Body of pancreas (tissue), 2 donors: ENCODE measurements around the genes CDKAL1, NRSN1 and DCDC2.

DNA sequence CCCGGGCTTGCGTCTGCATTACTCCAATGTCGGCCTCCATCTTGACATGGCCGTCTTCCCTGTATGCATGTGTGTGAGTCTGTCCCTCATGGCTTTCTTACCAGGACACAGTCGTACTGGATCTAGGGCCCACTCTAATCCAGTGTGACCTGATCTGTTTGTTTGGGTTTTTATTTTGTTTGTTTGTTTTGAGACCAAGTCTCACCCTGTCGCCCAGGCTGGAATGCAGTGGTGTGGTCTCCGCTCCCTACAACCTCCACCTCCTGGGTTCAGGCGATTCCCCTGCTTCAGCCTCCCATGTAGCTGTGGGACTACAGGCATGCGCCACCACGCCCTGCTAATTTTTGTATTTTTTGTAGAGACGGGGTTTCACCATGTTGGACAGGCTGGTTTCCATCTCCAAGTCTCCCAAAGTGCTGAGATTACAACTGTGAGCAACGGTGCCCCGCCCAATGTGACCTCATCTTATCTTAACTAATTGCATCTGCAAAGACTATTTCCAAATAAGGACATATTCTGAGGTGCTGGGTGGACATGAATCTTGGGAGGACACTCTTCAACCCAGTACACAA, 73.2 kb downstream of the MBOAT1 start:
- PRO-cap = no peak
- RAMPAGE, long total RNA, 2 experiments = no peak in any of the 2 experiments

DNA sequence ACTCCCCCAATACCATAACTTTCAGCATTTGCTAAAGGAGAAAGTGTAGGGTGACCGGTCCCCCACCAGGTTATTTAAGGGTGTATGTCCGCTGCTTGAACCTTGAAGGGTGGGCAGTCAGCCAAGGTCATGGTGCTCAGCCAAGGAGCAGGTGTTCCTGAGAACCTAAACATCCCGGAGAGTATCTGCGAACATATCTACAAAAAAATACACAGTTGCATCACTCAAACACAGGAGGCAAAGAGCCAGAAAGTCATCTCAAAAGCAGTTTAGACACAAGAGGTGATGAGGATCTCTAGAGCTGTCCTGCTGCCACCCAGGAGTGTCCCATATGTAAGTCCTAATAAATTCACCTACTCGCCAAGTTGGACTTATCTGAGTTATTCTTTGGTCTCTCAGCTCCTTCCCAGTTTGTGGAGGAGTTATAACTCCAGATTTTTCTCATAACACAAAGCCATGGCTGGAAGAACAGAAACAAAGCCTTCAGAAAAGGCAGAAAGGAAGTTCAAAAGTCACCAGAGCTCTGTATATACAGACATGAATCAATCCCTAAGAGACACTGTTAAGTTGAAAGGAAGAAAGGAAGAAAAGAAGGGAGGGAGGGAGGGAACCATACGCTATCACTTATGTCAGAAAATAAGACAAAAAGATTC, 11.4 kb downstream of the MBOAT1 start:
- PRO-cap = no peak
- RAMPAGE, long total RNA, 2 experiments = no peak in any of the 2 experiments

DNA sequence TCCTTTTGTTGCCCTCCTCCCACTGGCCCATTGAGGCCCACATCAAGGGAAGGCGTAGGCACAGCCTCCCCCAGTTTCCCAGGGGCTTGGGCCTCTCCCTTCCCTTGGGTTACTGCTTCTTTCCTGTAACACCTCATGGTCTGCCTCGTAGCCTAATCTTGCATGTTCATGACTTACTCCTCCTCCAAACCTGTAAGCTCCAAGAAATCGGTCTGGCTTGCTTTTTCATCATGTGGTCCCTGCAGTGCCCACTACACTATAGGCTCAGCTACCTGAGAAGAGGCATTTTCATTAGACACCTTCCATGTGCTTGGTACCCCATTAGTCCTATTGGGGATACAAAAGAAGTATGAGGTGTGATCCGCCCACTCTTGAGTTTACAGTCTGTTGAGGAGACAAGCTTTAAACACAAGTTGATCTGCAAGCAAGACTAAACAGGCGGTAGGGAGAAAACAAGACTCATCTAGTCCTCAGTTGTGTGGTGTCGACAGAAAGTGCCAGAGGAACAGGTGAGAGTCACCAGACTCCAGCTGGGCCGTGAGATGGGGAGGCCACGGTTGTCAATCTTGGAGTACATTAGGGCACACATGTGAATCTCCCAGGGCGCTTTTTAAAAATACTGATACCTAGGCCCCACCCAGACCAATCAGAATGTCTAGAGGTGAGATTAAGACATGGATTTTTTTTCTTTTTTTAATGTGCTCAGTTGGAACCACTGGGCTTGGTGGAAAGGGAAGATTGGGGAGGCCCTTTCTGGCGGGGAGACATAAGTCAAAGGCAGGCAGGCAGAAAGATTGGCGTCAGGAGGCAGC, 10.2 kb downstream of the E2F3 start:
- PRO-cap = no peak
- RAMPAGE, long total RNA, 2 experiments = no peak in any of the 2 experiments

DNA sequence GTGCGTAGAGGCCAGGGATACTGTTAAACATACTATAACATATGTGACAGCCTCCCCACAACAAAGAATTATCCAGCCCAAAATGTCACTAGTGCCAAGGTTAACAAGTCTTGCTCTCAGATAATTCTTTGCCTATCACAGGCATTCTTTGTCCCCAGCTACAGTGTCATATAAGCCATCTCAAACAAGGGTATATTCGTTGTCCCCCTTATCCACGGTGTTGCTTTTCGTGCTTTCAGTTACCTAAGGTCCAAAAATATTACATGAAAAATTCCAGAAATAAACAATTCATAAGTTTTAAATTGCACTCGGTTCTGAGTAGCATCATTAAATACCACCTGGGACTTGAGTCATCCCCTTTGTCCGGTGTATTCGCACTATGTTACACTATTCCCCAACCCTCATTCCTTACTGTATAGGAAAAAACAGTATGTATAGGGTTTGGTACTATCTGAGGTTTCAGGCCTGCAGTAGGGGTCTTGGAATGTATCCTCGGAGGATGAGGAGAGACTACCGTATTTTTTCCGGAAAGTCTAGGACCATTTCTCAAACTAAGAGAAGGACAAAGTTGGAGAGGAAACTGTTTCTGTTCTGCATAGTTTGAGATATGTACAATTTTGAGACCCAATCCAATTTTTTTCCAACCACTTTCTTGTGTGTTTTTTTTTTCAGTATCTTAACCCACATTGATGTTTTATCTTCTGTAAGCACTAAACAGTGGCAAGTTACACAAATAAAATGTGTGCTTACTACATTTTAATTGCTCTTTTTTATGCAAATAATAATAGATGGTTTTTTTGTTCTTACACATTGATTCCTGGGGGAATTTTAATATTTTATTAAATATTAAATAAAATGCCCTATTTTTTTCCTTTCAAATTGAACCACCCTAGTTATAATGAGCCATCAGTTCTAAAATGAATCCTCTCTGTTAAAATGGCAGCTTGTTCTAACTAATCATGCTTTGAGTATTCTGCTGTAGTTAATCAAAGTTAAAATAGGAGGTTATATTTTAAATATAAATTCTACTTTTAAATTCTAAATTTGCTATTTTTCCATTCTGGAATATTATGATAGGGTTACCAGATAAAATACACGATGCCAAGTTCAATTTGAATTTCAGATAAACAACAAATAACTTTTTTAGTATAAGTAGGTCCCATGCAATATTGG, 27.8 kb downstream of the E2F3 start:
- PRO-cap = no peak
- RAMPAGE, long total RNA, 2 experiments = no peak in any of the 2 experiments

DNA sequence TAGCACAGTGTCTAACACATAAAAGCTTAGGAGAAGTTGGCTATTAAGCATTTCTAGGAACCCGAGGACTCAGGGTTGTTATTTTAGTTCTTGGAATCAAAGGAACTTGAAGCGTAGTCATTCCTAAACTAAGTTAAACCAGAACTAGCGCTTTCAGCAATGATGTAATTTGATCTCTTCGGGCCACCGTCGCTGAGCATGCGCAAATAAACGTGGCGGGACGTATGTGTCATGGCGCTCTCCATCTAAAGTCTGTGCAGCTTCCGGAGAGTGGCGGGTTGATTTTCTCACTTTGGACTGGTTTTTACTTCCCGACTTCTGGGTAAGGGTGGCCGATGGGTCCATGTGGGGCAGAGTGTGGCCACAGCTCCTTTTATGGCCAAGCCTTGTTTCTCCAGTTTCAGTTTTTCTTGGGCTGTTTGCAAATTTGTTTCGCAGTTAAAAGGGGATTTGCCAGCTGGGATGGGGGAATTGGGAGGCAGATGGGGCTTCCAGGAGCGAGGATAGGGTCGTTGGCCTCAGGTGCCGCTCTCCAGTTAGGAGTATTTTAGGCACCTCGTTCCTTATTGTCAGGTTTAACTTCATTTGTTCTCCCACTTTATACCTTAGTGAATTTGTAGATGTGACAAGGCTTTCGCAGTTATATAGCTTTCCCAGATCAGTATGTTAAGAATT, at the start of gene CDKAL1:
TSS of gene CDKAL1 (plus strand) at position 205 of the 675 bp plus-strand sequence.
- PRO-cap = unidirectional peak, plus-strand start at position 205 of the sequence
- RAMPAGE, long total RNA, 2 experiments = start-site peak on the plus strand in 2 of 2 experiments, centred at positions 224 to 248 of the sequence, 93 to 97 reads per replicate

GRCh38 chr6:21263445-21264180, 329.9 kb upstream of the SOX4 start:
- PRO-cap = no peak
- RAMPAGE, long total RNA, 2 experiments = no peak in any of the 2 experiments

- PRO-cap = no peak
- RAMPAGE, long total RNA, 2 experiments = no peak in any of the 2 experiments
Measured at GRCh38 chr6:21438589-21438974, 155.0 kb upstream of the SOX4 start.

GRCh38 chr6:21596831-21597063, 3.2 kb downstream of the SOX4 start:
- PRO-cap = bidirectional peak, plus-strand start at chr6:21596916, minus-strand start at chr6:21596919
- RAMPAGE, long total RNA, 2 experiments = no peak in any of the 2 experiments

DNA sequence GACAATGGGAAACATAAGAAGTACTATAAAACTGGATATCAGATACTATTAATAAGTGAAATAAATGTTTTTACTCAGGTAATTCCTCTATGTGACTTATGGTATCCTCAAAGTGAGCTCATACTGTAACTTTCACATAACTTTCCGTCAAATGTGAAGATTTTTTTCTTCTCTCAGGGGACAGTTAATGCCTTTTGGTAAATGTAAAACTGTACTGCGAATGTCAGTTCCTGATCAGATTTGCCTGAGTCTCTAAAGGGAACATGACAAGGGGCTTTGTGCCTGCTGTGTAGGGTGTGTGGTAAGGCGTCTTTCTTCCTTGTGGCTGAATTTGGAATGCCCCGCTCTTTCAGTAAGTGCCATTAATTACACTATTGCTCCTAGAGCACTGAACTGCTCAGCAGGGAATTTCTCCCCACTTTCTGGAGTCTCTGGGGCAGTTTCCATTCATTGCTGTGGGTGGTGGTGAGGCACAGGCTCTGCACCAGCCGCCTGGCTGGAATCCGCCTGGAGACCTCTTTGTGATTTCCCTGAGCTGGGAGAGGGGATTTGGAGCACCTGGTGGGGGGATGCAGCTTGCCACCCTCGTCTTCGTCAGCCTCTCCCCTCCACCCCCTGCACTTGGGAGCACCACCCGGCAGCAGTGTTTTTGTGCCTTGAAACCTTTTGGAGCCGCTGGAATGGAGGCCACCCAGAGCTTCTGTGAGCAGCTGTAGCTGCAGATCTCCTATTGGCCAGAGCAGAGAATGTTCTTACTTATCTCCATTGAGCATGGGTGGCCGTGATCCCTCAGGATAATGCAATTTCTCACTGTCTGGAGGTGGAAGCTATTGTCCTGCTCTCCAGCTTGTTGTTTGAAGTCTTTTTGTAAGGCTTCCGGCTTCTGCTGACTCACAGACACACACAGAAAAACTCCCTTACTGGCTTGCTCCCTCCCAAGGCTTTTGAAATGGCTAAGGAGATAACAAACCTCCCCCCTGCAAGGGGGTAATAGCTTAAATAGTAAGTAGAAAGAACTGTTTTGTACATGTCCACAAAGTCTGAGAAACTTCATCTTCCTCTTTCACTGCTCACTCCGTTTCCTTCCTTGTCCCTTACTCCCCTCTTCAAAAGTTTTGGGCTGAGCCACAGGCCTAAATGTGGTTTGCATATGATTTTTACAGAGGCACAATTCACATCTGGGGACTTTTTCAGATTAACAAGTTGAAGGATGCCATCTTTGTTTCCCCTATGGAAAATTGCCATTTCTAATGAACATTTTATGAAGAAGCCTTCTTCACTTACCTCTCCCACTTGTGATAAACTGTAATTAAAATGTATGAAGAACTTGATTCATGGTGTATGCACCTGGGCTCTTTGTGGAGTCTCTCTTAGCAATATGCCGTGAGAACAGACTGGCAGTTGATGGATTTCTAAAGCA, 271.3 kb downstream of the PRL start:
- PRO-cap = no peak
- RAMPAGE, long total RNA, 2 experiments = no peak in any of the 2 experiments

- PRO-cap = no peak
- RAMPAGE, long total RNA, 2 experiments = no peak in any of the 2 experiments
Measured at GRCh38 chr6:22071611-22072109, 225.2 kb downstream of the PRL start.

- PRO-cap = no peak
- RAMPAGE, long total RNA, 2 experiments = no peak in any of the 2 experiments
Measured at GRCh38 chr6:22709798-22710154, 140.4 kb downstream of the HDGFL1 start.

GRCh38 chr6:23210579-23210982, 641.2 kb downstream of the HDGFL1 start:
- PRO-cap = no peak
- RAMPAGE, long total RNA, 2 experiments = no peak in any of the 2 experiments

DNA sequence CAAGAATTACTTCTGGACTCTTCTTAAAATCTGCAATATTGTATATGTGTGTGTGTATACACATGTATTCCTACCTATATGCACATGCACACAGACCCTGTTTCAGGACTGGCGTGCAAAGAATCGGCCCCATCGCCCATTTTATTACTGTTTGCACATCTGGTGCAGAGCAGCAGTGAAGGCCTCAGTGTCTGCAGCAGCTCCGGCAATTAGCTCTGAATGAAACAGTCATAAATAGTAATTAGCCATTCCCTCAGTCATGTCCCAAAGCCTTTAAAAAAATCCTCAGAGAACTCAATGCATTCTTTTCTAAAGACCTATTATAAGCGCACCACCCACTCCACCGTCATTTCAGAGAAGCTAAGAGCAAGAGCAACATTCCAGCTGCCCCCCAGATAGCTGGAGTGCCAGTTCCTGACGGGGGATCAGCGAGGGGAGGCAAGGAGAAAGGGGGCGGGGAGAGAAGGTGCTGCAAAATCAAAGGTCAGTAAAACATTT, 469.8 kb upstream of the NRSN1 start:
- PRO-cap = no peak
- RAMPAGE, long total RNA, 2 experiments = no peak in any of the 2 experiments

GRCh38 chr6:24125868-24126521, at the start of gene NRSN1:
Gene NRSN1, plus strand, starts transcription at chr6:24126215.
- PRO-cap = no peak
- RAMPAGE, long total RNA, 2 experiments = no peak in any of the 2 experiments

- PRO-cap = bidirectional peak, plus-strand start at chr6:24358038, minus-strand start at chr6:24358059
- RAMPAGE, long total RNA, 2 experiments = start-site peak on the minus strand in 2 of 2 experiments, at chr6:24357858-24358037 at its widest, 497 to 525 reads per replicate
Measured at GRCh38 chr6:24357428-24358289, at the start of gene DCDC2. Gene DCDC2, minus strand, starts transcription at chr6:24358059.

GRCh38 chr6:24394960-24395500, 7.7 kb upstream of the MRS2 start:
- PRO-cap = no peak
- RAMPAGE, long total RNA, 2 experiments = no peak in any of the 2 experiments

GRCh38 chr6:24708986-24710233, 9.5 kb downstream of the C6orf62 start:
- PRO-cap = no peak
- RAMPAGE, long total RNA, 2 experiments = no peak in any of the 2 experiments

DNA sequence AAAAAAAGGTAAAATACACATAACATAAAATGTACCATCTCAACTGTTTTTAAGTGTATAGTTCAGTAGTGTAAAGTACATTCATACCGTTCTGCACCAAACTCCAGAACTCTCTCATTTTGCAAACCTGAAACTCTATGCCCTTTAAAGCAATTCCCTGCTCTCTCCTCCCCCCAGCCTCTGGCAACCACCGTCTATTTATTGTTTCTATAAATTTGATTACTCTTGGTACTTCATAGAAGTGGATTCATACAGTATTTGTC, 13.0 kb downstream of the RIPOR2 start:
- PRO-cap = no peak
- RAMPAGE, long total RNA, 2 experiments = no peak in any of the 2 experiments

DNA sequence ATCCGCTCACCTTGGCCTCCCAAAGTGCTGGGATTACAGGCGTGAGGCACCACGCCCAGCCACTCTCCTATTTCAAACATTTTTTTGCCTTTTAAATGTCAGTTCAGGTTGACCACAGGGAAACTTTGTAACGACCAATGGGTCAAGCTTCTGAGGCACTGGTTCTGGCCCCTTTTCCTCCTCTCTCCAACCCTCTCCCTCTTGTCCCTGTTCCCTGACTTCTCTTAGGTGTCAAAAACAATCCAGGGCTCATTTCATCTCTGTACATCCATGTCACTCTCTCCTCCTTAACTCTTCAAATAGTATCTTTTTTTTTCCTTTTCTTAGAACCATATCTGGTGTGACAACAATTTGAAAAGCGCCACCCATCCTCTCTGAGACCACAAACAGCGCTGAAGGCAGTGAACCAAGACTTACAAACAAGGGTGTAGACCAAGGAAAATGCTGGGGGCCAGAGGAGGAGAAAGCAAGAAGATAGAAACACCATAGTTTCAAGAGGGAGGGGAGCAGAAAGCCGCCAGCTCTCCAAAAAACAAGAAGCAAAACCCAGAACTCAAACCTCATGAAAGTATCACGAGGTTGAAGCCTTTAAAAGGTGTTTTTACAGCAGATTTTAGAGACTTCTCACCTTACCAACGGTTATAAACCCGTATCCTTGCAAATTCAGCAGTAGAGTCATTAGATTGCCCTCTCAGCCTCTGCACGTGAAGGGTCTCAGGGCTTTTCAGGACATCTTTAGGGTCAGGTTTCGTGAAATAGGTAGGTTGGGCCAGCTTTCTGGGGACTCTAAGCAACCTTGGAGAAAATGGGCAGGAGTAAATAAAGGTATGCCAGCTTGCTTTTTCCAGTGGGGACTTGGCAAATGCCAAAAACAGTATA, 13.2 kb upstream of the RIPOR2 start:
- PRO-cap = no peak
- RAMPAGE, long total RNA, 2 experiments = no peak in any of the 2 experiments

- PRO-cap = no peak
- RAMPAGE, long total RNA, 2 experiments = no peak in any of the 2 experiments
Measured at GRCh38 chr6:25040929-25041504, 105.3 kb upstream of the RIPOR2 start.